T-cell (primary cell): ENCODE measurements around a stretch of chr16.

DNA sequence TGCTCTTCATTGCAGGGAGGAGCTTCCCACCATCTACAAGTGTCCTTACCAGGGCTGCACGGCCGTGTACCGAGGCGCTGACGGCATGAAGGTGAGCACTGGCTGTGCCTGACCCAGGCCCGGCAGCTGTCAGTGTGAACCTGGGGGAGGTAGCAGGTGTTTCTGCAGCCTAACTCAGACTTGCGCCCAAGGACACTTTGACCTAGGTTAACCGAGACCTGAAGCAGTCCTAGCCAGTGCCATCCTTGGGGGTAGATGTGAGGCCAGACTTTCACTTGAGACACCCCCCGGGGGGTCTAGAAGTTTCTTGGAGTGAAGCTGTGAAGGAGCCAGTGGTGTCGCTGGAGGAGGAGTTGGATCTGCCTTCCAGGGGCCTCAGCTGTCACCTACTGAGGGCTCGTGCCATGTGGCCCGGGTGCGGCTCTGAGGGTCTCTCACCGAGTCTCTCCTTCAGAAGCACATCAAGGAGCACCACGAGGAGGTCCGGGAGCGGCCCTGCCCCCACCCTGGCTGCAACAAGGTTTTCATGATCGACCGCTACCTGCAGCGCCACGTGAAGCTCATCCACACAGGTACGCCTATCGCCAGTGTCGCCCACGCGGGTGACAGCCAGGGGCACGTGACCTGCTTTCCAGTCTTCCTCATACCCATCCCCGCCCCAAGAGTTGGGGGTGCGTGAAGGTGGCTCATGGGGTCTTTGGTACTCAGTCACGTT, 12.3 kb downstream of the ZNF276 start:
- PRO-cap, 7 experiments, result no peak in any of the 7 experiments

DNA sequence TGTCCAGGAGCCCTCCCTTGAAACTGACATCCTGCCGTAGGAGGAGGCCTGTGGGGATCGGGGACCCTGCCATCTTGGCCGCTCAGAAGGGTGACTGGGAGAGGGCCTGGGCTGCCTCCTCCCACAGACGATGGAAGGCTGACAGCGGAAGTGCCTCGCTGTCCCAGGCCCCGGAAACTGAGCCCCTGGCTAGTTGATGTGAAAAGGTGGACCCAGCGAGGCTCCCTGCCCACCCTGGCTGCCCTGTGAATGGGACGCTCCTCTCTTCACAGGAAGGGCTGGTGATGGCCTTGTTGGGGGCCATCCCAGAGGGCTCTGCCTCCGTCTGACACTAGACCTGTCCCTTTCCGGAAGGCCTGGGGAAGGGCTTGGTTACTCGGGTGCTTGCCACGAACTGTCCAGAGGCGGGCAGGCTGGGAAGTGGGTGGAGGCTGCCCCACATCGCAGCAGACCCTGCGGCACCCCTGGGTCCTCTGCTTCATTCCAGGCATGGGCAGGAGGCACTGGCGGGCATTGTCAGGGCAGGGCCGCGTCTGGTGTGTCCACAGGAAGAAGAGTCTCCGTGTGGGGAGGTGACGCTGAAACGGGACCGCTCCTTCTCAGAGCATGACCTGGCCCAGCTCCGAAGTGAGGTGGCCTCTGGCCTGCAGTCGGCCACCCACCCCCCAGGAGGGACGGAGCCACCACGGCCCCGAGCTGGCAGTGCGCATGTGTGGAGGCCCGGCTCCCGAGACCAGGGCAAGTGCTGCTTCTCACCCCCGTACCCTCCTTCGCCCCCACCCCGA, 14.6 kb upstream of the TCF25 start:
- PRO-cap, 7 experiments, result no peak in any of the 7 experiments

DNA sequence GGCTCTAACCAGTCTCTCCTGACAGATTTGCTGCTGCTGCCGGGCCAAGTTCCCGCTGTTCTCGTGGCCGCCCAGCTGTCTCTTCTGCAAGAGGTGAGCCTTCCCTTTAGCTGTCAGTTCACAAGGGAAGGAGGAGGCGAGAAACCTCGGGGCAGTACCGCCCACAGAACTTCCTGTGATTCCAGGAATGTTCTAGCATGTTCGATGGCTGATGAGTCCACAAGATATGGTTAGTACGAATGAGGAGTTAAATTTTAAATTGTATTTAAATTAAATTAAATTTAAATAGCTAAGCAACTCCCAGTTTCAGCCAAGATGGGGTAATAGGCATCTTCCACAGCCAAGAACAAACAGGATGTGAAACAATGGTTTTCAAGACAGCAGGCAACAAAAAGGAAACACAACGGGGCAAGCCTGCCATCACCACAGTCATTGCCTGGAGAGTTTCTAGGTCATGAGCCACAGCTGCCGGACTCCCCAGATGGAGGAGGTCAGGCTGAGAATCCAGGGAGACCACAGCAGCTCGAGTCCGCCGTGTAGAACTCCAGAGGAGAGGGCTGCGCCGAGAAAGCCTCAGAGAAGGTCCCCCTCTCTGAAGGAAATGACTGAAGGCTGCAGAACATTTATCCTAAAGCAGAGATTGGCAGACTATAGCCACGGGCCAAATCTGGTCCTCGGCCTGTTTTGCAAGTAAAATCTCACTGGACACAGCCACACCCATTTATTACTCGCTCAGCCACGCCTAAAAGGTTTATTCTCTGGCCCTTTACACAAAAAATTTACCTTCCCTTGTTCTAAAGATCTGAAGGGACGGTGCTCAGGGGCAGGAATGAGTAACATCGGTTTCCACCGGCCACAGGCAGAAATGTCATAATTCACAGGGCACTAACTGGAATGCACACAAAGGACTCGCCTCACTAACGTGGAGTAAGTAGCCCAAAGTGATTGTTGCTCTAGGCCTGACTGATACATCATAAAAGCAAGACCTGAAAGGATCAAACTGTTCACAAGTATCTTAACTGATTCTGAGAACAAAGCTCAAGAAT, 9.3 kb upstream of the TCF25 start:
- PRO-cap, 7 experiments, result peak in 4 of 7 experiments; most common plus-strand start position 397 of the sequence (in 3); most common minus-strand start position 86 of the sequence (in 2)

DNA sequence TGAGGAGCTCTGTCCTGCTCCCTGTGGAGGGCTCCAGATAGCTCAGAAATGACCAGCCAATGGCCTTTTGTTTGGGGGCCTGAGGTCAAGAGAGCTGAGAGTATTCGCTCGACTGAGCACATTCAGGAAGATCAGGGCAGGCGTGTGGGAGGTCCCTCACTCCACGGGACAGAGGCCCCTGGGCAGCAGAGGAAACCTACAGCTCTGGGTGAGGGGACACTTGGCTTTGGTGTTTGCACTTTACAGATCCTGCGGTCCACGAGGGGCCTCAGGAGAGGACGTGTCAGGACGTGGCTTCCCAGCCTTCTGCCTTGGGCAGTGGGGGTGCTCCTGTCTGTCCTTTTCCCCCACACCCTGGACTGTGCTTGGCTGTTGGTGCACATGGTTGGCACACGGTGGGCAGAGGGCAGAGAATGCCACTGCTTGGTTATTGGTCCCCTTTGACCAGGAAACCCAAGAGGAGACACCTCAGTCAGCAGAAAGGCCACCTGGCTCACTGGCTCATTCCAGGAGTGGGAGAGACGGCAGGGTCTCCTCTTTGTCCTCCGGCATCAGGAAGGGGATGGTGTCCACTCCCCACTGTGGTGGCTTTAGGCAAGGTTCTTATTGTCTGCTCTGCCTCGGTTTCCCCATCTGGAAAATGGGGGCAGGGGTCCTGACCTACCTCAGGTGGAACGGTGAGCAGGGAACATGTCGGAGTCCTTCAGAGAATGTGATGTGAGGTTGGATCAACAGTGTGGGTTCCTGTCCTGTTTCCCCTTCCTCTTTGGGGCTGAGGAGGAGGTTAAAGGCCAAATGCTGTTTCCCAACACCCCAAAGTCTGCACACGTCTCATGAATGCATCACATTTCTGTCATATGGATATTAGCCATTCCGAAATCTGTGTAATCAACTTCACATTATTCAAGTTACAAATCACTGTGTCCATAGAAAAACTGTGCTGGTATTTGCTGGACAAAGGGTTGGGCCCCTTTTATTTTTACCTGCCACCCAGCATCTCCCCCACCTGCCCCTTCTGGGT, 18.6 kb downstream of the DEF8 start:
- PRO-cap, 7 experiments, result no peak in any of the 7 experiments

GRCh38 chr16:89971912-89972336, 23.4 kb downstream of the DEF8 start:
- PRO-cap, 7 experiments, result no peak in any of the 7 experiments

DNA sequence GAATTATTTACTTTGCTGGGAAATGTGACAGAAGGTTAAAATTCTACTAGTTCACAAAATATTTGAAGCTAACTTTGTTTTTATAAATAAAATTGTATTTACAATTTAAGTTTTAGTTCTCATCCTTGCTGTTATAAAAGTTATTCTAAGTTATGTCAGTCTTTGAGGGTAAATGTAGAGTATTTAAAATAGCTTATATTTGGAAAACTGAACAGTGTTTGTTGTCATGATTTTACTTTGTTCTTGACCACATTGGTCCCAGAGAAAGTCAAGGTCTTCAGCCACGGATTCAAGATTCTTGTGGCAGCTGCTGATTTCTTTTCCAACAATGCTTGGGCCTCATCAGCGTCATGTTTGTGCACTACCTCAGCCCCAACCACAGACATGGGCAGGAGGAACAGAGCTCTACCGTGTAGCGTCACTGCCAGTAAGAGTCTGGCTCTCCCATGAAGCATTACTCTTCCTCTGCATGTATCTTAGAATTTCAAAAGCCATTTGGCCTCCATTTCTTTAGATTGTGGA, 23.0 kb upstream of the PRDM7 start:
- PRO-cap, 7 experiments, result no peak in any of the 7 experiments